Caco-2 (cell line): ENCODE measurements around a stretch of chr12.

DNA sequence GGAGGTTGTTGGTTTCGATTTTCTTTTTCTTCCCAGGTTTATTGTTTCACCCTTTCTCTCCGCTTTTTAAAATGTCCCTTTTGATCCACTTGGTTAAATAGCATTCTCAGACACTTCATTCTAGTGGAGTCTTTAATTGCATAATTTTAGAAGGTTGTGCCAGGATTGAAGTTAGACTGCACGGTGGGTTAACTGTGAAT, 113.8 kb upstream of the CPSF6 start:
- PRO-cap: no peak
- RRBS: no CpG with 5 or more reads among the region's 3 CpGs

GRCh38 chr12:69262128-69262907, 22.9 kb downstream of the CPSF6 start:
- PRO-cap: no peak
- RRBS: no CpG with 5 or more reads among the region's 21 CpGs

DNA sequence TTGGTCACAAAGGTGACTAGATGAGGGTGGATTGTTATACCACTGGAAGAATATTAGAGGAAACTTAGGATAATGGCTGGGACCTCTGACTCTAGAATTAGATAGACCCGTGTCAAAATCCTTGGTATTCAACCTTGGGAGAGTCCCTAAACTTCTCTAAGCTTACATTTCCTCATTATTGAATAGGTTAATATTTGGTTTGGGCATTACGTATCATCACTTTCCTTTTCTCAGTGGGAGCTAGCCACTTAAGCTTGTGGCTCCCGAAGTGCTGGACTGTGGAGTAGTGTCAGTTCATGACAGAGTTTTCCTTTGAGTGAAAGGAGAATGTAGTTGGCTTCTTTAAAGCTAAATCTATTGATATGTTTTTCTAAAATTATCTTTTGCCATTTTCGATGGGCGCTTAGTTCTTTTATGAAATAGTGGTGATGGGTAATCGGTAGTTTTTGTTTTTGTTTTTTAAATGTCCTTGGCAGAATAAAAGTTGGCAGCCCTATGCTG, 5.4 kb downstream of the FRS2 start:
- PRO-cap: no peak
- RRBS: no CpG with 5 or more reads among the region's 6 CpGs

DNA sequence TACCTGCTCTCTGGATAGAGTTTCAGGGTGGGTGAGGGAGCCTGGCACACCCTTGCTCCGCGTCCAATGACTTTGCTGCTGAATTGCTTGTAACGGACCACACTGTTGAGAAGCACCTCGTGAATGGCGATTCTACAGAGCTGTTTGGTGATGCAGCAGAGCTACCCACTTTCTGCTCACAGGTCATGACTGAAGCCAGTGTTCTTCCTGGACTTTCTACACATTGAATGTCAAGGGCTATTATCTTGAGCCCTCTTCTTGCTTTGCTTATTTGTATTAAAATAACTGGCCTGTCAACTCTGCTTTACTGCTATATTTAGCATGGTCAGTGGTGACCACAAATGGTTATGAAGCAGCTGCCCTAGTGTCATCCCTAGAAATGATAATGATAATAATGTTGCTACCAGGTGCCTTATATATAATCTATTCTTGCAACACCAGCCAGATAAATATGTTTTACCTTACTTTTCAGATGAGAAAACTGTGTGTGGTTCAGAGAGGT, 2.6 kb upstream of the LRRC10 start:
- PRO-cap: no peak
- RRBS: no CpG with 5 or more reads among the region's 5 CpGs

DNA sequence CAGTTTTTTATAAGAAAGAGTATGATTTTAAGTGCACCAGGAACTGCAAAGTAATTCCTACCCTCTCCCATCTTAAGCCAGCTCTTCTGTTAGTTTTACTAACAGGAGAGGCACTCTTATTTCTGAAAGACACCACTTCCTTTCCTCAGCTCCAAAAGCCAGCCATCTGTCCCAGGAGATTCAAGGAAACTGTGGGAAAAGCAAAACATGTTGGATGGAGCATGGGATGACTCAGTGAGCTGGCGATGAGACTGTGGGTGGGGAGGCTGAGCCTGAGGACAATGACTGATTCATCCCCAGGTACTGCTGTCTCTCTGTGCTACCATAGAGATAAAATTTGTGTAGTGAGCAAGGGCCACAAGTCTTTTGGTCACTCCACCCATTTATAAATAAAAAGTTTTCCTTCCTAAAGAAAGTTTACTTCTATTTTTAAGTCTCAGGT, 141.4 kb downstream of the MYRFL start:
- PRO-cap: no peak
- RRBS: no CpG with 5 or more reads among the region's 1 CpG

DNA sequence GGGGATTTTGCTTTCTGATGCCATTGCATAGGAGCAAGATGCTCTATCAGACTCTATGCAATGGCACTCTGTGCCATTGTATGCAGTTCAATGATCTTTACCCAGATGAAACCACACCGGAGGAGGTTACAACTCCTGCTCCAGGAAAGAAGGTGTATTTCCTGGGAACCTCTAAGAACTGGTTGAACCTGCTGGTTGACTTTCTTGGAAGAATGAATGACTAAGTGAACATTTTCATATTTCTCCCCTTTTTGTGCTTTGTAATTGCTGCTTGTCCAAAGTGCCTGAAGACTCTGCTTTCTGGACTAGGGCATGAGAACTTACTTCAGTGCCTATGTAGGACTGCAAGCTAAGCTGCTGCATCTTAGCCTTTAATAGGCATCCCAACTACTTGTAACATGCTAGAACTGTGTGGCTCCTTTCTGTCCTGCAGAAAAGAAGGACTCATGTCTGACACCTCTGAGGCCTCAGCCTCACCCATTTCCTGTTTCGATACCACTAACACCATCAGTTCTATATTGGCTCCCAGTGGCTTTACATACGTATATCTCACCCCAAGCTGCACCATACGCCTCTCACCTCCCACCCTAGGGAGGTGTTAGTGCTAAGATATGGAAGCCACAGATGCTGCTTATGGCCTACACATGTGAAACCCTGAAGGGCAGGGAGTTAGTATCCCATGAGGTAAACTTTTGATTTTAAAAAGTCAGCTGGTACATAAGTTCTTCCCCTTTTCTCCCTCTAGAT, 193.4 kb upstream of the CNOT2 start:
- PRO-cap: no peak
- RRBS: no CpG with 5 or more reads among the region's 4 CpGs

- PRO-cap: no peak
- RRBS: 4% methylated on average over 7 of the region's 66 CpGs
These were observed 502 bp downstream of the CNOT2 start for GRCh38 chr12:70243527-70244342.

- PRO-cap: no peak
- RRBS: no CpG with 5 or more reads among the region's 3 CpGs
These were observed 44.9 kb upstream of the KCNMB4 start for GRCh38 chr12:70320830-70321924.

DNA sequence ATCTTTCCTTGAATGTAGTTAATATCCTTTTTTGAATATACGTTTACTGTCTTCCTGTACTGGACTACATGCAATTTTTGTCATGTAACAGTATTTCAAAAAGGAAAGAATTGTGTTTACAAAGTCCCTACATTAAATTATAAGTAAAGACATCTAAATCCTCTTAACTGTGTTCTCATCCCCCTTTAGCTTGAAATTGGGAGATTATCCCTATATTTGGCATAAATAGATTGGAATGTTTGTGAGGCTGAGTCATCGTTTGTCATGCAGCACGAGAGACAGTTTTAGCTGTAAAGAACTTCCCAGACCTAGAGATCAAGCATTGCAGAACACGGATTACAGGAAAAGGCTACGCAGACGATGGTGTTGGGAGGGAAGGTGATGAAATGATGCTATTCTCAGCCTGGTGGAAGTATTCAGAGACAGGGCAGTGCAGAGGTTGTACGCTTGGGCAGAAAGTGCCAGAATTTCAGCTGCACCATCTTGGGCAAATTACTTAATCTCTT, 93.8 kb downstream of the PTPRB start:
- PRO-cap: no peak
- RRBS: no CpG with 5 or more reads among the region's 7 CpGs

- PRO-cap: no peak
- RRBS: no CpG with 5 or more reads among the region's 2 CpGs
These were observed 24.8 kb downstream of the PTPRB start for GRCh38 chr12:70612391-70612908.

GRCh38 chr12:71134285-71134868, 23.4 kb downstream of the TSPAN8 start:
- PRO-cap: no peak
- RRBS: no CpG with 5 or more reads among the region's 3 CpGs

GRCh38 chr12:71635381-71635677, 28.3 kb downstream of the ZFC3H1 start:
- PRO-cap: no peak
- RRBS: no CpG with 5 or more reads among the region's 2 CpGs

- PRO-cap: no peak
- RRBS: no CpG with 5 or more reads among the region's 3 CpGs
These were observed 26.9 kb downstream of the ZFC3H1 start for GRCh38 chr12:71636754-71637178.

DNA sequence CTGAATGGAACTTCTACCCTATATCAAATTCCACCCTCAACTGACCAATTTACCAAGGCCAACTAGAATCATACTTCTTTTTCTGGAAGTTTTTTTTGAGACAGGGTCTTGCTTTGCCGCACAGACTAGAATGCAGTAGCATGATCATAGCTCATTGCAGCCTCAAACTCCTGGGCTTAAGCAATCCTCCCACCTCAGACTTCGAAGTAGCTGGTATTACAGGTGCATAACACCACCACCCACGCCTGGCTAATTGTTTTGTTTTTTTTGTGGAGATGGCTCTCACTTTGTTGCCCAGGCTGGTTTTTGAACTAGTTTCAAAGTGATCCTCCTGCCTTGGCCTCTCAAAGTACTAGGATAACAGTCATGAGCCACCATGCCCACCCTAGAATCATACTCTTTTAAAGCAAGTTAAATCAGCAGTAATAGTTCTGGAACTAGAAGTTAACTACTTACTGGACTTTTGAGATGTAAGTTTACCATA, 37.2 kb downstream of the RAB21 start:
- PRO-cap: no peak
- RRBS: no CpG with 5 or more reads among the region's 3 CpGs

- PRO-cap: unidirectional peak, minus-strand start at chr12:71840543; unidirectional peak, minus-strand start at chr12:71840573; unidirectional peak, minus-strand start at chr12:71840633
- RRBS: no CpG with 5 or more reads among the region's 24 CpGs
These were observed 731 bp downstream of the TBC1D15 start for GRCh38 chr12:71840101-71840878.

- PRO-cap: no peak
These were observed 8.6 kb downstream of the TBC1D15 start for GRCh38 chr12:71848146-71848556.

- PRO-cap: no peak
- RRBS: 94% methylated on average over 25 of the region's 47 CpGs
These were observed 1.2 kb downstream of the TRHDE start for GRCh38 chr12:72273282-72273895.

DNA sequence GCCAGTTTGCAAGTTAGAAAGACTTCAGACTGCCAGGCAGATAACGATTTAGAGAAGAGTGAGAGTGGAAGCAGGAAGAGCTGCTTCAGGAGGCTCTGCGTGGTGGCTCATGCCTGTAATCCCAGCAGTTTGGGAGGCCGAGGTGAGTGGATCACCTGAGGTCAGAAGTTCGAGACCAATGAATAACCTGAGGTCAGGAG, 55.1 kb upstream of the KRR1 start:
- PRO-cap: no peak
- RRBS: no CpG with 5 or more reads among the region's 4 CpGs

DNA sequence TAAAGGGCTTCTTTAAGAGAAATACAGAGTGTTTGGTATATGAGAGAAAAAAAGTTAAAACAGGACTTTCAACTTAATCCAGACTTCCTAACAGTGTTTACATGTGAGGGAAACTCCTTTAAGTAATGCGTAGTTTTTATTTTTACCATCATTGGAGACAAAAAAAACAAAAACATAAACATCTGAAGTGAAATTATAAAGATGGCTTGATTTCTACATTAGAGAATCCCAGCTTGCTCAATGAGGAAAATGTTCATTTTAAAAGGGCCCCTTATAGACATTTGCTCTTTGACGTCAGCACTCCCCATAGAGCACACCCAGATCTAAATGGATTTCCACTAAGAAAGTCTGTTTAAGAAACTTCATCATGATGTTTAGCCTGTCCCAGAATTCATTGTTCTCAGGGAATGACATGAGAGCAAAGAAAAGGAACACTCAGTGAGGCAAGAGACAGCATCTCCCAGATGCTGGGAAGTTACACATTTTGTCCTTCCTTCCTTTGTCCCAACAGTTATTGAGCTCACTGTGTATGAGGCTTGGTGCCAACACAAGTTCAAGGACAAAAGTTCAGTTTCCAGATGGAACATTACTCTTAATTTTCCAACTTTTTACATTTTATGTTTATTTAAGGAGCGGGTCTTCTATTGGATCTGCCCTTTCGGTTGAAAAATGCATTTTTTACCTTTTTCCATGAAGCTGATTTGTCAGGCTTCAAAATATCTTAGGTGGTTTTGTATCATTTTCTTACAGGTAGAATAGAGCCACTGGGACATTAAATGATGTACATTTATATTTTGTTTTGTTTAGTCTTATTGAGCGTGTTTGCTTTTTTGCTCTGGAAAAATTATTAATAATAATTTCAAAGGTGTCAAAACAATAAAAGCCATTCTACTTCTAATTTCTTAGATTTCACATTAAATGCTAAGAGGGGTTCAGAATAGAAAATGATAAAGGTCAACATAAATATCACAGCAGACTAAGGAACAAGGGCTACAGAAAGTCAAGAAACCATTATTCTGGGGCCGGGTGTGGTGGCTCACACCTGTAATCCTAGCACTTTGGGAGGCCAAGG, 57.7 kb downstream of the NAP1L1 start:
- PRO-cap: no peak
- RRBS: no CpG with 5 or more reads among the region's 6 CpGs

DNA sequence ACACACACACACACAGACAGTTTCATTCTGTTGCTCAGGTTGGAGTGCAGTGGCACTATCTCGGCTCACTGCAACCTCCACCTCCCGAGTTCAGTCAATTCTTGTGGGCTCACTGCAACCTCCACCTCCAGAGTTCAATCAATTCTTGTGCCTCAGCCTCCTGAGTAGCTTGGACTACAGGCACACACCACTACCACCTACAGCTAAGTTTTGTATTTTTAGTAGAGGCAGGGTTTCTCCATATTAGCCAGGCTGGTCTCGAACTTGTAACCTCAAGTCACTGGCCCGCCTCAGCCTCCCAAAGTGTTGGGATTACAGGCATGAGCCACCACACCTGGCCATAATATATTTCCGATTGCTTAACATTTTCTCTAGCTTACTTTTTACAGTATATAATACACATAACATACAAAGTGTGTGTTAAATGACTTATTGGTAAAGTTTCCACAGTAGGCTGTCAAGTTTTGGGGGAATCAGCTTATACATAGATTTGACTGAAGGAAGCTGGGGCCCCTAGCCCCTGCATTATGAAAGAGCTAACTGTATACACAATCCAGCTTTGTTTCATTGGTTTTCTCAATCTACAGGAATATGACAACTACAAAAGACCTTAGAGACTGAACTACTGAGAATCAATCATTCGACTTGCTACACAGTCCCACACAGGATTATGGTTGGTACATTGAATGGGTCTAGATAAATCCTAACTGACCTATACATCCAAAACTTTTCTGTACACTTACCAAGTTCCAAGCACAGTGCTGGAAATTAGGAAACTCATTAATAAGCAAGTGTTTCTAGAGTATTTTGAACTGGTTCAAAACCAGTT, 43.7 kb downstream of the NAP1L1 start:
- PRO-cap: no peak
- RRBS: no CpG with 5 or more reads among the region's 6 CpGs